Thyroid gland (tissue), 7 donors: ENCODE measurements around a stretch of chr1.

DNA sequence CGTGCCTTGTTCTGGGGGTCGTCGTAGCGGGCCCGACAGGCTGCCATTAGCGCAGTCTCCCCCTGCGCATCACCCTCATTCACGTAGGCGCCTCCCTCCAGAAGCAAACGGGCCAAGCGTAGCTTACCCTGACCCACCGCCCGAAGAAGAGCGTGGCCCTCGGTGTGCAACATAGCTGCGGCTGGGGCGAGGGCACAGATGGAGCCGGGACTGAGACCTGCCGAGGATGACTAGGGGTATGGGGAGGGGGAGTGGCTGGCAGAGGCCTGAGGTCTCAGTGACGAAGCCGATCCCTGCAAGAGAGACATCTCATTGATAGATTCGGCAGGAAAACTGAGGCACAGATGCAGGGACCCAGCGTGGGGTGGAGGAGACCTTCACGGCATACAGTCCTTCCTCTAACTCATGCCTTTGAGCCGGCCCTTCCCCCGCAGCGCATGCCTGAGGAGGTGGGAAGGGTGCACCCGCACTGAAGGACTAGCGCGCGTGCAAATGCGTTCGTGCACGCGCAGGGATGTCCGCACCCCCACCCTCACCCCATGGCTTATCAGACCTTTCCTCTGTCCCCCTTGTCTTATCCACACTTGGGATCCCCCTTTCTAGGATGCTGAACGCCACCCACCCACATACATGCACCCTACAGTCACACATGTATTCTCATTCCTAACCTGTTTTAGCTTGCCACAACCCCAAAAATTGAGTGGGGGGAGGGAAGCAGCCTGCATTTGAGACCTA is 2.6 kb downstream of the ANKRD34A start:
- PRO-cap, 2 experiments, result peak in 2 of 2 experiments; most common plus-strand start position 472 of the sequence (in 1); most common minus-strand start position 413 of the sequence (in 2)
- RAMPAGE, long total RNA, 5 experiments, result no peak in any of the 5 experiments

DNA sequence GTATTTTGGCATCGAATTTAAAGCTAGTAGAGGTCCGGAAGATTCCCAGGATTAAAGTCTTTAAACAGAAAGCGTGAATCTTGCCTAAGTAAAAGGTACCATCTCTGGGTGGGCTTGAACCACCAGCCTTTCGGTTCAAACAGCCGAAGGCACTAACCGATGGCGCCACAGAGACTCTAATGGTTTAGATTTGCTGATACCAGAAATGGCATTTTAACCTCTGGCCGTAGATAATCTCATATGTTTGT is 27.5 kb upstream of the HJV start:
- PRO-cap, 2 experiments, result no peak in any of the 2 experiments
- RAMPAGE, long total RNA, 5 experiments, result no peak in any of the 5 experiments

- PRO-cap, 2 experiments, result peak in 2 of 2 experiments; most common plus-strand start chr1:146472576 (in 2); most common minus-strand start chr1:146472537 (in 1)
- RAMPAGE, long total RNA, 5 experiments, result start-site peak on the plus strand in 1 of 5 experiments, at chr1:146472566-146472599 at its widest, 9 reads per replicate
Observed at GRCh38 chr1:146472263-146472905, 127.8 kb upstream of the PPIAL4H start.

DNA sequence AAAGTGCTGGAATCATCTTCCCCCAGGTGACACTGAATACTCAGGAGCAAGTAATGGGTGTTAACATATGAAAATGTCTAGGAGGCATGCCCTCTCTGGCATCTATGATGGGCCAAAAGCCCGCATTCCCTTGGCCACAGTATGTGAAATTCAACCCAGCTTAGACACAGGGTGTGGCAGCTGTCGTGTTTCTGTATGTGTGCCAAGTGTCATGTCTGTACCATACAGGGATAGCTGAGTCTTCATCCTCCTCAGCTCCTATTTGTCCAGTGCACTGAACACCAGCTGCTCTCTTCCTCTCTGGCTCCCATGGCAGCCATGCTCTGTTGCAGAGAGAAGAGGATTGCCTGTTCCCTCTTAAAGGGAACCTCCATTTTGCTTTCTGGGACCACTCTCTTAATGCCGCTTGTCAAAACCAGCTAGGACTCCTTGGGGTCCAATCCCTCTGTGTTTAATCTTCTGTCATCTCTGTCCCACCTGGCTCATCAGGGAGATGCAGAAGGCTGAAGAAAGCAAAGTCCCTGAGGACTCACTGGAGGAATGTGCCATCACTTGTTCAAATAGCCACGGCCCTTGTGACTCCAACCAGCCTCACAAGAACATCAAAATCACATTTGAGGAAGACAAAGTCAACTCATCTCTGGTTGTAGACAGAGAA is 32.7 kb downstream of the NBPF12 start:
- PRO-cap, 2 experiments, result no peak in any of the 2 experiments
- RAMPAGE, long total RNA, 5 experiments, result no peak in any of the 5 experiments

DNA sequence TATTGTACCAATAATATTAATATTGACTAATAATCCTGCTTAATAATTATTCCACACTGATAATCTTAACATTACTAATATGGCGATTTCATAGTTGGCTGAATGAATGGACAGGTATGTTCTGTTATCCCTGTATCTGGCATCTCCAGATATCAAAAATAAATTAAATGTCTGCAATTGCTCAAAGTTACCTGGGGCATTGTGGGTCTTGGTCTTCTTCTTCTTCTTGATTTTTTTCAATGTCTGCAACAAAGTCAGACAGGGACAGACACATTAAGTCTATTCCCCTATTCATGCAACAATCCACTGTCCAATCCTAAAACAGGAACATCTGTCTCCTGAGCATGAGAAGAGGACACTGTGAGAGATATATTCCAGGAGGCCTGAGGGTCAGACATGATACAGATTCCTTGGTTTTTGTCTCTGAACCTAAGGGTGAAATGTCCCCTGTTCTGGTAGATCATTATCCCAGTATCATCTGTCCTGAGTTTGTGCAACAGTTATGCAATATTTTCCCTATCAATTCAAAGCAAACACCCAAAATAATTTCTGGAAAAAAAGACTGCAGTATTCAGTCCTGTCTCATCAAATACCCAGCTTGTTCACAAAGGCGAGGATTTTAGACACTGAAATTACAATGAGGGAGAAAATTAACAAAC is 61.5 kb downstream of the PRKAB2 start:
- PRO-cap, 2 experiments, result no peak in any of the 2 experiments
- RAMPAGE, long total RNA, 5 experiments, result no peak in any of the 5 experiments

DNA sequence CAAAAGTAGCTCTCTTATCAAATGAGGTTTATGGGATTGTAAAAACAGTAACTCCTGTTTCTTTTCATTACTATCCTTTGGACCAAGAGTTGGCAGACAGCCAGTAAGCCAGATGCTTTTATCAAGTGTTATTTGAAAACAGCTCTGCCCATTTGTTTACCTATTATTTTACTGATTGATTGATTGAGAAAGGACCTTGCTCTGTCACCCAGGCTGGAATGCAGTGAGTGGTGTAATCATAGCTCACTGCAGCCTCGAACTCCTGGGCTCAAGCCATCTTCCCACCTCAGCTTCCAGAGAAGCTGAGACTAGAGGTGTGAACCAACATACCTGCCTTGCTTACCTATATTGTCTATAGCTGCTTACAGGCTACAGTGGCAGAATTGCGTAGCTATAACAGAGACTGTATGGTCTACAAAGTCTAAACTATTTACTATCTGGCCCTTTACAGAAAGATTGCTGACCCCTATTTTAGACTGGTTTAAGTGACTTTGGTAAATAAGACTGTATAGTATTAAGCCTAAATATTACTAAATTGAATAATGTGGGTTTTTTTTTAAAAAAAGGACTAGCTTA is 3.5 kb downstream of the PRKAB2 start:
- PRO-cap, 2 experiments, result no peak in any of the 2 experiments
- RAMPAGE, long total RNA, 5 experiments, result no peak in any of the 5 experiments

DNA sequence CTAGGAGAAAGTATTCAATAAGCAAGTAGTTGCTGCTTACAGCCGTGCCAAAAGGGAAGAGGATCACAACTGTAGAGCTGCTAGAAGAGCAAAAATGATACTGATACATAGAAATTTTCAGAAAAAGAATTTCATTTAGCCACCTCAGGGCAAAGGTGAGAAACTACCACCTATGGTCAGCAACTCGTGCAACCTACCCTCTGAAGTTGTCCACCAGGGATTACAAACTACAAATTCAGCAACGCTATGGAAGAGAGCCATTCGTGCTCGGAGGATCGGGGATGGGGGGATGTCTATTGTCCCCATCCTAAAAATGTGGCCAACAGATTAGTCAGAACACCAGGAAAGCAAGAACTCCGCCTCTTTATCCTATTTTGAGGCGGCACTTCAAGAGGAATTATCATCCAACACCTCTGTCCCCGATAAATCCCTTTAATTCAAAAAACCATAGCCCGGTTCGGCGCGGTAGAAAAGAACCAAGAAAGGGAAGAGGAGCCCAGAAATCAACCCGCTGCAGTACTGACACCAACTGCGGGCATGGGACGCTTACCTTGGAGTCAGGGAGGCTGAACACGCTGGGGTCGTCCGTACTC is 735 bp downstream of the PRKAB2 start:
- PRO-cap, 2 experiments, result peak in 1 of 2 experiments; most common plus-strand start position 260 of the sequence (in 1)
- RAMPAGE, long total RNA, 5 experiments, result no peak in any of the 5 experiments

DNA sequence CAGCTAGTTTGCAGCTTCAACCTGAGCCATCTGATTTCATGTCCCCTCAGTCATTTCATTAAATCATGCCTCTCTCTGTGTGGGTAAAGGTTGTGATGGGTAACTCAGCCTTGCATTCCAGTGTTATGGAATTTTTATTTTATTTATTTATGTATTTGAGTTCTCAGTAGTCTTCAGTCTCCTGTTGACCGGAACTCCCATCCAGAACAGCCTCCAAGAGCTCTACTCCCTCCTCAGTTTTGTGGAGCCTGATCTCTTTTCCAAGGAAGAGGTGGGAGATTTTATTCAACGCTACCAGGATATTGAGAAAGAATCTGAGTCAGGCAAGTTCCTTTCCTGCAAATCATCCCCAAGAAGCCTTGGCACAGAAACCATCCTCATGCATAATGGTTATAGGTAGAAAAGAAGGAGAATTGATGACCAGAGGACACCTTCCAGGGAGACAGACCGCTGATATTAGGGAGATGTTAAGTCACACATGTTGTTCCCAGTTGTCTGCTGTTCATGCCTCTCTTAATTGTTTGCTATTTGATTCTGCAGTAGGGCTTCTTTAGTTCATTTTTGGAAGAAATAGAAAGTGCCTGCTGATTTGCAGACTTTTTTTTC is 21.9 kb downstream of the CHD1L start:
- PRO-cap, 2 experiments, result no peak in any of the 2 experiments
- RAMPAGE, long total RNA, 5 experiments, result no peak in any of the 5 experiments

- PRO-cap, 2 experiments, result no peak in any of the 2 experiments
- RAMPAGE, long total RNA, 5 experiments, result no peak in any of the 5 experiments
Observed at GRCh38 chr1:147327560-147327892, 85.0 kb downstream of the CHD1L start.

GRCh38 chr1:147473308-147473507 is 68.1 kb upstream of the BCL9 start:
- PRO-cap, 2 experiments, result no peak in any of the 2 experiments
- RAMPAGE, long total RNA, 5 experiments, result no peak in any of the 5 experiments

DNA sequence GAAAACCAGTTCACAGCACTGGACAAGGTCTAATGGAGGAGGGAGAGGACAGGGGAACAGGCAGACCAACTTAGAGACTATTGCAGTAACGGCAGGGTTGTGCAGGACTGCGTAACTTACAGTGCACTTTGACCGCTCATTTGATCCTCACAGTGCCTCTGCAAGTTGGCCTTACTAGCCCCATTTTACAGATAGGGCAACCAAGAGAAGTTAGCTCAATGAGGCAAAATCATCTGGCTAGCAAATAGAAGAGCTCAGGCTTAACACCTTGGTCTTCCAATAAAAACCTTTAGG is 14.0 kb upstream of the BCL9 start:
- PRO-cap, 2 experiments, result no peak in any of the 2 experiments
- RAMPAGE, long total RNA, 5 experiments, result no peak in any of the 5 experiments

DNA sequence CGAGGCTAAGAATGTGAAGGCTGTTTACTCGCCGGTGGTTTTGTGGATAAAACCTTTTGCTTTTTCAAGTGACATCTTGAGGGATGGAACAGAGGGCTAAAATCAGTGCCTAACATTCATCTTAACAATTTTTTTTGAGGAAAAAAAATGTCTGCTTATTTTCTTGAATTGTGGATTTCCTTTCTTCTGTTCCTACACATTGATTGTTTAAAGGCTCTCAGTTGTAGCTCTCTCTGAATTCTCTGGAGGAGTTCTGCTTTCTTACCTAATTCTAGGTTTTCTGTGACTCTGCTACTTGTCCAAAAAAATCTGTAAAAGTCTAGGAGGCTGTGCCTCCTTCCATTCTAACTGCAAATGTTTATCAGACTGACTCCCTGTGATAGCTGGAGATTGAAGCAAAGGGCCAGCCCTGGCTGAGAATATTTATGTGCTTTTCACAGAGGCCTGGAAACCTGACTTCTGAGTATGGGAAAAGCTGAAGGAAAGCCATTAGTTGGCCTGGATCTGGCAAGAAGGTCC is 1.8 kb downstream of the BCL9 start:
- PRO-cap, 2 experiments, result peak in 1 of 2 experiments; most common minus-strand start position 244 of the sequence (in 1)
- RAMPAGE, long total RNA, 5 experiments, result no peak in any of the 5 experiments

DNA sequence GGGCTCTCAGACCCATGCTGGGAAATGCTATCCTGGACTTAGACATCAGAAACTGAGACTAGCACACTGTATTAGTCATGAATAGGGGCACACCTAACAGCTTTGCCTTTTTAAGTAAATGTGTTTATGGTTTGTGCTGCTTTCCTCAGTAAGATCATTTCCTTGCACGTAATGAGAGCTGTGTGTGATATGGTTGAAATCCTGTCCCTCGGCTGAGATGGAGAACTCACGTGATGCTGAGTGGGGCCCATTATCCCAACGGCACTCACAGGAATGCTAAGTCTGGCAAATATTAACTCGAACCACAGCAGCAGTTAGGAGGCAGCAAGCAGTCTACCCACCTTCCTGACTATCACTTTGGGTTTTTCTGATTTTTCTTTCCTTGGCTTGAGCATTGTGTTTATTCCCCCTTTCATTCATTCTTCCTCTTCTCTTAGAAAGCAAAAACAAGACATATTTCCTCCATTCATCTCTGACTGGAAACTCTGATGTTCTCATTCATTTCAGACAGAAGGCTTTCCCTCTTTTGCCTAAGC is 38.3 kb downstream of the BCL9 start:
- PRO-cap, 2 experiments, result no peak in any of the 2 experiments
- RAMPAGE, long total RNA, 5 experiments, result no peak in any of the 5 experiments

DNA sequence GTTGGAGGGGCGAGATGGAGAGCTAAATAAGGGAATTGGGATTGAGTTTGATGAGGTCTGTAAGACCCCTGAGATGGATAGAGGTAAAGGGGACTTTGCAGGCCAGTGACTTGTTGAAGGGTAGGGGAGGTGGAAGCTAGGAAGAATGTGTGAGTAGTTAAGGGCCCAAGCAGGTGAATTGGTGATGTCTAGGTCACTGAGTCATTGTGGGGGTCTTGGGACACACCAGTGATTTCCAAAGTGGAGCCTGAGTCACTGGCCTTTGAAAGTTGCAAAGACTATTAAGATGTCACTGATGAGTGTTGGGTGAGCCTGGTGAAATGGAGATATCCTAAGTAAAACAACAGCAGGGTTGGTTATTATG is 59.4 kb downstream of the BCL9 start:
- PRO-cap, 2 experiments, result peak in 1 of 2 experiments; most common plus-strand start position 292 of the sequence (in 1); most common minus-strand start position 180 of the sequence (in 1)
- RAMPAGE, long total RNA, 5 experiments, result no peak in any of the 5 experiments

GRCh38 chr1:147762382-147762978 is 2.1 kb upstream of the GJA5 start:
- PRO-cap, 2 experiments, result no peak in any of the 2 experiments
- RAMPAGE, long total RNA, 5 experiments, result no peak in any of the 5 experiments

- PRO-cap, 2 experiments, result no peak in any of the 2 experiments
- RAMPAGE, long total RNA, 5 experiments, result no peak in any of the 5 experiments
Observed at GRCh38 chr1:147768855-147769585, 8.6 kb upstream of the GJA5 start.

DNA sequence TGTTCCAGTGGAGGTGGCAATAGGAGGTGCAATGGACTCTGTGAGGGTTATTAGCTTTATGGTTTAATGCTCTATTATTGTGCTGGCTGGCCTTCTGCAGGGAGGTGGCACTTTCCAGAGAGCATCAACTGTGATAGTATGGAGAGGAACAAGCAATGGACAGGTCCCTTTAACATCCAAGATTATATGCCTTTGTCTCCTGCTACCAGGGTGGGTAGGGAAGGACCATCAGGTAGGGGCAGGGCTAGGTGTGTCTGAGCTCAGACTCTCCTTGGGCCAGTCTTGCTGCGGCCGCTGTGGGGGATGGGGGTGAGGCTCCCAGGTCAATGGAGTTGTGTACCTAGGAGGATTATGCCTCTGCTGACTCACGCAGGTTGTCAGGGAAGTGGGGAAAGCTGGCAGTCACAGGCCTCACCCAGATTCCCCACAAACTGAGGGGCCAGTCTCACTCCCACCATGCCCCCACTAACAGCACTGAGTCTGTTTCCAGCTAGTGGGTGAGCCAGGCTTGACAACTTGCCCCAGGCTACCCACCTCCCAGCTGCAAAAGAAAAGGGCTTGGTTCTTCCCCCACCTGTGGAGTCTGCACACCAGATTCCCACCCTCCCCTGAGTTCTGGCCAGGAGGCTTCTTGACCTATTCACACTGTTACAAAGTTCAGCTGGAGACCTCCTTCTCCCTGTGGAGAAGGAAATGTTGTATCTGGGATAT is 69.4 kb upstream of the GJA8 start:
- PRO-cap, 2 experiments, result no peak in any of the 2 experiments
- RAMPAGE, long total RNA, 5 experiments, result no peak in any of the 5 experiments

DNA sequence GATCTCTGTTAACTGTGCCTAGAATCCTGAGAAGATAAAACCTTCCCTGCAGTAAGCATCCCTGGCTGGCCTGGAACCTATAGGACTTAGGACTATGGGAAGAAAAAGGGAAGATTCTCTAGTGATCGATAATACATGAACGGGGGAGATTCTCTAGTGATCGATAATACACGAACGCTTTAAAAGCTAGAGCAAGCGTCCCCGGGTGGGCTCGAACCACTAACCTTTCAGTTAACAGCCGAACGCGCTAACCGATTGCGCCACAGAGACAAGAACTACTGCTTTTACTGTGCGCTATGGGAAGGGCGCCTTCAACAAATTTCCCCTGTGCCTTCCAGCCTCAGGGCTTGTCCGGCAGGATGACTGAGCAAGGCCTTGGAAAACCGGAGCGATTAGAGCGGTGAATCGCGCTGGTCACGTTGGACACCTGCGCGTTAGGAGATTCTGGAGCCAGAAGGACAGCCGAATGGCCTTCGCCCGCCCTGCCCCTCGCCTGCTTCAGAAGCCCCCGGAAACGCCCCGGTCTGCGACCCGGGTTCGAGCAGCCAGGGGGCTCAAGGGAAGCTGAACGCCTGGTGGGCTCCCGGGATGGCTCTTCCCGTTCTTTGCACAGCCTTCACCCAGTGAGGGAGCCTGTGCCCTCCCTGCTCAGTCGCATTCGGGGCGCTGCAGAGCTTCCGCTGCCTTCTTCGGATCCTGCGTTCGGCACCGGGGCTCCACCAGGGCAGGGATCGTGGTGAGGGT is 103.6 kb downstream of the NBPF11 start:
- PRO-cap, 2 experiments, result no peak in any of the 2 experiments
- RAMPAGE, long total RNA, 5 experiments, result no peak in any of the 5 experiments

GRCh38 chr1:148049064-148049628 is 102.9 kb downstream of the NBPF11 start:
- PRO-cap, 2 experiments, result no peak in any of the 2 experiments
- RAMPAGE, long total RNA, 5 experiments, result no peak in any of the 5 experiments

- PRO-cap, 2 experiments, result peak in 2 of 2 experiments; most common plus-strand start chr1:148402532 (in 2); most common minus-strand start chr1:148402438 (in 2)
- RAMPAGE, long total RNA, 5 experiments, result start-site peak on the plus strand in 3 of 5 experiments, at chr1:148402474-148402556 at its widest, 10 to 20 reads per replicate
Observed at GRCh38 chr1:148401935-148403056, 80.8 kb downstream of the PPIAL4G start.